Transverse colon (tissue), 4 donors: Measurements from ENCODE around the genes SP2 and PNPO.

DNA sequence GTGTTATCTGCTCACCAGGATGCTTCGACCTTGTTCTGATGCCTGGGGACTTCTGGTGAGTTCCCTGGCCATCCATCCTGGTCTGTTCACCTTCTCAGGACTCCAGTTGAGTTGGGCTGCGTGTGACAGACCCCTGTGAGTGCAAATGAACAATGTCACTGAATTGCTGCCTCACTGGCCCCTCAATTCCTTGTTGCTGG lies 19.5 kb upstream of the RPRML start:
- PRO-cap, result no peak
- RAMPAGE, long total RNA, 4 experiments, result no peak in any of the 4 experiments

DNA sequence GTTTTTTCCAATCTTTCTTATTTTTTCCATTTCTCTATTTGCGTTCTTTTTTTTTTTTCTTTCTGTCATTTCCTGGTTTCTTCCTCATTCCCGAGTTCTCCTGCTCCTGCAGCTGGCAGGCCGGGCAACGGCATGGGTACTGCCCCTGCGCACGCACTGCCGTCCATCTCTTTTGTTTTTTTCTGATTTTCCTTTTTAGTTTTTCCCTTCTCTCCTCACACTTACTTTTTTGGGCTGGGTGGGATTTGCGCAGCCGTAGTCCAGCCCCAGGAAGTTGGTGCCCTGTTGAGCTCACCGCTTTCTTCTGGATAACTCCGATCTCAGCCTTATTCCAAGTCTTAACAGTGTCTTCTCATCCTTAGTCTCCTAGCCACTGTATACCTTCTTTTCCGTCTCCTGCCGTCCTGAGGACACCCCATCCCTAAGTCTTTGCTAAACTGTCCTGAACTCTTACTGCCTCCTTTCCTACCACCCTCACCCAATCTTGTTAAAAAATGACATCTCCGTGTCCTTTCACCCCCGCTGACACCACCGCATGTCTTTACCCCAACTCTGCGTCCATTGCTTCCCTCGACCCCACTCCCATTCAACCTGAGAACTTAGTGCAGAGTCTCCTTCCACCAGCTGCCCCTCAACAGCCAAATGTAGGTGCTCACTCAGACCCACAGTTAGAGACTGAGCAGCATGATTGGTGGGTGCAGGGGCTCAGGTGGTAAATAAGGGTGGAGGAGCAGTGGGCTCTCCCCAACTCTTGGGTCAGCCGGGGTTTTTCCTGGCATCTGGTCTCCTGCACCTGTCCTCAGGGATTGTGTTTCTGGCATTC lies 89.6 kb upstream of the RPRML start:
- PRO-cap, result no peak
- RAMPAGE, long total RNA, 4 experiments, result no peak in any of the 4 experiments

DNA sequence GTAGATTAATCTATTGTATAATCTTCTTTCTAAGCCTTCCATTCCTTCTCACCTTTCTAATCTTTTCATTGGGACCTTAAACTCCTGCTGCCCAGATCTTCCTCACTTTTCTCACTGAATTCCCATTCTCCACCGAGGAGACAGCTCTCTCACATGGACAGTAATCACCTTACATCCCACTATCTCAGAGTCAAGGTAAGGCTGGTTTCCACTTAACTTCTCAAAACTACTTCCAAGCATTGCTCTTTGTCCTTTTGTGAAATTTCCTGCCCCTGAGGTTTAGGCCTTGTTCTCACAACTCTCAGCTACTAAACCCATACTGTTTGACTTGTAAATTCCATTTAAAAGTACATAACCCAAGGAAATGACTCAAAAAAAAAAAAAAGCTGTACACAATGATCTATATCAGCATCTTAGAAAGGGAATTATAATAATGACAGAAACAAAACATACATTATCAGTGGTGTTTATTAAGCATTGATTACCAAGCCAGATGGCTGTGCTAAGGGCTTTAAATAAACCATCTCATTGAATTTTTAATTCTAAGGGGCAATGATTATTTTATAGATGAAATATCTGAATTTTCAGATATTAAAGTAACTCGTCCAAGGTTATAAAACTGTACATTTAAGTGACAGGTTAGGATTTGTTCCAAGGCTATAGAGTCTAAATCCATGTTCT lies 8.7 kb downstream of the CDC27 start:
- PRO-cap, result no peak
- RAMPAGE, long total RNA, 4 experiments, result start-site peak on the minus strand in 2 of 4 experiments, centred at positions 182 to 251 of the sequence, 21 to 25 reads per replicate

GRCh38 chr17:47189390-47189794 lies 297 bp upstream of the CDC27 start:
- PRO-cap, result bidirectional peak, plus-strand start at chr17:47189563, minus-strand start at chr17:47189252
- RAMPAGE, long total RNA, 4 experiments, result no peak in any of the 4 experiments

DNA sequence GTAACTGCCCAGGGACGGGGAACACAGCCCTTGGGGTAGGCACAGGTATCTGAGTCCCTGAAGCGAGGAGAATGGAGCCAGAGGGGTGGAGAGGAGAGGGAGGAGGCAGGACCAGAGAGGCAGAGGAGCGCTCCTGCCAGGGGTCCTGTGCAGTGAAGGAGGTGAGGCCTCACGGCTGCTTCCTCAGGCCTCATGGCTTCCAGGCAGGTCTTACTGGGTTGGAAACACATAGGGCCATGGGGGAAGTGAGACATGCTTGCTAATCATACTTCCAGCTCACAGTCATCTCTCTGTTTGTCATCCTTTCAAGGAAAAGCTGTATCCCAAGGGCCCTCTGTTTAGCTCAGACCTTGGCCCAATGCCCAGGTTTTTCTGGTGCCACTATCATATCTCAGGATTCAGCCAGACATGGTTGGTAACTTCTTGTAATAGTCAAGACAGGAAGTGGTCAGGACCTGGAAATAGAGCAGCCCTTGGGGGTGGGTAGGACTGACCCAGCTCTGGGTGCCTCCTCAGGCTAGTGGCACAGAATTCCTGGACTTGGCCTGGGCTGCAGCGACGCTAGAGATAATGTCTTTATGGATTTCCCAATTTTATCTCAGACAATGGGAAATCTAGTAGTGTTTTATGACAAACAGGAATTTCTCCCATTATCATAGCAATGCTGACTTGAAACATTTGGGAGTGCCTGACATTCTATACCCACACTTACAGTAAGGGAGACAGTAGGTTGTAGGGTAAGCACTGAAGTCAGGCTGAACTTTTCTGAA lies 13.6 kb upstream of the ITGB3 start:
- PRO-cap, result no peak
- RAMPAGE, long total RNA, 4 experiments, result no peak in any of the 4 experiments

DNA sequence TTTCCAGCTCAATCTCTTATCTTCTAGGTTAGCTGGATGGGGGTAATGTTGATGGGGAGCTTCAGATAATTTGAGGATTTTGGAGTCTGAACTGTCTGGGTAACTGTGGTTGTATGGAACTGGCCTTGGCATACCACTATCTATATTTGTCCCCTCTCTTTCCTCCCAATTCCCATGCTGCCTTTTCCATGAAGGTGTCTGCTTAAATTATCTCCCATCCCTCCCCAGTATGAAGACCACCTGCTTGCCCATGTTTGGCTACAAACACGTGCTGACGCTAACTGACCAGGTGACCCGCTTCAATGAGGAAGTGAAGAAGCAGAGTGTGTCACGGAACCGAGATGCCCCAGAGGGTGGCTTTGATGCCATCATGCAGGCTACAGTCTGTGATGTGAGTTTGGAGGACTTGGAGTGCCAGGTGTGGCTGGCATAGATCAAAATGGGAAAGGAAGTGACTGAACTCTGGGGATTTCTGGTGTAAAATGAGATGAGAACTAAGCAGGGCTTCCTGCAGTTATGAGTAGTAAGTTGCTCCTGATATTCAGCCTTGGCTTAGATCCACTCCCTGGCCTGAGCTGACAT lies 32.5 kb downstream of the ITGB3 start:
- PRO-cap, result no peak
- RAMPAGE, long total RNA, 4 experiments, result no peak in any of the 4 experiments

DNA sequence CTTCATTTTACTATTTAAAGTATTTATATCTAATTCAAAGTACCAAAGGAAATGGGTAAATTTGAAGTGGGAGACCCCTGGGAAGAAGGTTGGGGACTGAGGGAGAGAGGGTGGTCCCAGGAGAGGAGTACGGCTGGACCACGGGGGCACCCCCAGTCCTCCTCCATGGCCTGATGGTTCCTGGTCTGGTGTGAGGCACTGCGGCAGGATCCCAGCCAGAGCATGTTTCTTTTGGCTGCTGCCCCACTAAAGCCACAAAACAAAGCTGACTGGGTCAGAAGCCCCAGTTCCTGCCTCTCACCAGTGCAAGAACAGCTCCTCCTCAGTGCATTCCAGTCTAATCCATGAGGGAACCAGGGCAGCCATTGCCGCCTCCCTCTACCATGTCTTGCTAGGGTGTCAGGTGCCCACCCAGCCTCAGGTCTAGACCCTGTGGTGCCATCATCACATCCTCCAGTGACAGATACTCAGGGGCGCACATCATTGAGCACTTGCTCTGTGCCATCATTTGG lies 29.5 kb upstream of the EFCAB13 start:
- PRO-cap, result no peak
- RAMPAGE, long total RNA, 4 experiments, result no peak in any of the 4 experiments

GRCh38 chr17:47316299-47316819 lies 7.4 kb upstream of the EFCAB13 start:
- PRO-cap, result unidirectional peak, plus-strand start at chr17:47316575
- RAMPAGE, long total RNA, 4 experiments, result no peak in any of the 4 experiments

DNA sequence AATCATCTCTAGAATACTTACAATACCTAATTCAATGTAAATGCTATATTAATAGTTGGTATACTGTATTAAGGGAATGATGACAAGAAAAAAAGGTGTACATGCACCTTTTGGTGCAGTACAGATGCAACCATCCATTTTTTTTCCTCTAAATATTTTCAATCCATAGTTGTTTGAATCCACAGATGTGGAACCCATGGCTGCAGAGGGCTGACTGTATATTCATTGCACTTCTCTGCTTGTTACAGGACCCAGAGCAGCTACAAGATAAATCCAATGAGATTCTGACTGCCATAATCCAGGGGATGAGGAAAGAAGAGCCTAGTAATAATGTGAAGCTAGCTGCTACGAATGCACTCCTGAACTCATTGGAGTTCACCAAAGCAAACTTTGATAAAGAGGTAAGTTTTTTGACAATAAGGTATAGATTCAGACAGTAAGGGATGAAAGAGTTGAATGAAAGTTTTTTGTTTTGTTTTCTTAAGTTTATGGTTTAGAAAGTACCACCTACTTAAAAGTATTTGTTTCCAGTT lies 8.6 kb downstream of the KPNB1 start:
- PRO-cap, result no peak
- RAMPAGE, long total RNA, 4 experiments, result no peak in any of the 4 experiments

GRCh38 chr17:47659509-47660570 lies 10.1 kb downstream of the KPNB1 start:
- PRO-cap, result no peak
- RAMPAGE, long total RNA, 4 experiments, result no peak in any of the 4 experiments

DNA sequence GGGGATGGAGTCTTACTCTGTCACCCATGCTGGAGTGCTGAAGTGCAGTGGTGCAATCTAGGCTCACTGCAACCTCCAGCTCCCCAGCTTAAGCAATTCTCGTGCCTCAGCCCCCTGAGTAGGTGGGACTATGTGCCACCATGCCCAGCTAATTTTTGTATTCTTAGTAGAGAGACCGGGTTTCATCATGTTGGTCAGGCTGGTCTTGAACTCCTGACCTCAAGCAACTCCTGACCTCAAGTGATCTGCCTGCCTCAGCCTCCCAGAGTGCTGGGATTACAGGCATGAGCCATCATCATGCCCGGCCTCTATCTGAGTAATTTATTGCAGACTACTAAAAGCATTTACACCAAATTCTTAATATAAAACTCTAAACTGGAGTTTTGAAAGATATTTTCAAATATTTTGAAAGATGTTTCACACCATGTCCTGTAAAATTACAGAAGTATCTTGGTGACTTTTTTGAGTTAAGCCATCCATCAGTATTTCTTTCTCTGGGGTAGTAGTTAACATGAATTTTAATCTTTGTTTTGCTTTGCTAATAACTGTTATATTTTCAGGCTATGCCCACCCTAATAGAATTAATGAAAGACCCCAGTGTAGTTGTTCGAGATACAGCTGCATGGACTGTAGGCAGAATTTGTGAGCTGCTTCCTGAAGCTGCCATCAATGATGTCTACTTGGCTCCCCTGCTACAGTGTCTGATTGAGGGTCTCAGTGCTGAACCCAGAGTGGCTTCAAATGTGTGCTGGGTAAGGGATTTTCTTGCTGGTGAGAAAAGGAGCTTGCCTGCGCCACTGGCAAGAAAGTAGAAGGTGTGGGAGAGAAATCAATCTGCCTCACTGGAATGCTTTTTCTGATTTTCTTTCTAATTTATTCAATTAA lies 19.6 kb downstream of the KPNB1 start:
- PRO-cap, result no peak
- RAMPAGE, long total RNA, 4 experiments, result start-site peak on the plus strand in 1 of 4 experiments, centred at position 634 of the sequence, 27 reads per replicate

GRCh38 chr17:47676833-47677421 lies 17.0 kb upstream of the TBKBP1 start:
- PRO-cap, result no peak
- RAMPAGE, long total RNA, 4 experiments, result no peak in any of the 4 experiments

- PRO-cap, result unidirectional peak, plus-strand start at chr17:47896236; bidirectional peak, plus-strand start at chr17:47896552, minus-strand start at chr17:47896461
- RAMPAGE, long total RNA, 4 experiments, result start-site peak on the plus strand in 3 of 4 experiments, at chr17:47896223-47896565 at its widest, 5 to 69 reads per replicate
Measured at GRCh38 chr17:47895958-47896982, at the start of gene SP2. SP2 (plus strand) TSS chr17:47896236.

DNA sequence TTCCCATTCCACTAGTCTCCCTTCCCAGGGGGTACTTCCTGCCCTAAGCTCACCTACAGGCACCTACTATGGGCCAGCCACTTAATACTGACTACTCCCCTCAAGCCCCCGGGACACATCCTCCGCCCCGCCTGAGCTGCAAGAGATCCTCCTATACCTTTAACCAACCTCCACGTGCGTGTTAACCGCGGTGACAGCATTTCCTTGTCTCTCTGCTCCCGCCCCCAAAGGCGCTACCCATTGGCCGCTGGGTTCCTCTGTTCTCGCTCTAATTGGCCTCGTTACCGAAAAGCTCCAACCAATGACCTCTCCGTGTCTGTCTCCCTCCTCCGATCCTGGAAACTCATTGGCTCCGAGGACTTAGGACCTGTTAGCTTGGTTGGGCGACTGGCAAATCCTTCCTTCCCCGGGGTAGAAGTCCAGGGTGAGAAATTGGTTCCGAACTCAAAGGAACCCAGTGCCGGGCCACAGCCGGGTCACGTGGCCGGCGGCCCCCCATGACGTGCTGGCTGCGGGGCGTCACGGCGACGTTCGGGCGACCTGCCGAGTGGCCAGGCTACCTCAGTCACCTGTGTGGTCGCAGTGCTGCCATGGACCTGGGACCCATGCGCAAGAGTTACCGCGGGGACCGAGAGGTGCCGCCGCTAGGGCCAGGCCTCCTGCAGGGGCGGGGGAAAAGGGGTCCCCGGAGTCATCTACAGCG lies at the start of gene PNPO:
Gene PNPO (plus strand): TSS at position 393 of the 703 bp plus-strand sequence.
- PRO-cap, result bidirectional peak, plus-strand start at position 422 of the sequence, minus-strand start at position 161 of the sequence; unidirectional peak, plus-strand start at position 582 of the sequence
- RAMPAGE, long total RNA, 4 experiments, result start-site peak on the plus strand in 3 of 4 experiments, centred at positions 453 to 473 of the sequence, 70 to 201 reads per replicate; start-site peak on the minus strand in 2 of 4 experiments, centred at position 212 of the sequence, 13 to 47 reads per replicate

DNA sequence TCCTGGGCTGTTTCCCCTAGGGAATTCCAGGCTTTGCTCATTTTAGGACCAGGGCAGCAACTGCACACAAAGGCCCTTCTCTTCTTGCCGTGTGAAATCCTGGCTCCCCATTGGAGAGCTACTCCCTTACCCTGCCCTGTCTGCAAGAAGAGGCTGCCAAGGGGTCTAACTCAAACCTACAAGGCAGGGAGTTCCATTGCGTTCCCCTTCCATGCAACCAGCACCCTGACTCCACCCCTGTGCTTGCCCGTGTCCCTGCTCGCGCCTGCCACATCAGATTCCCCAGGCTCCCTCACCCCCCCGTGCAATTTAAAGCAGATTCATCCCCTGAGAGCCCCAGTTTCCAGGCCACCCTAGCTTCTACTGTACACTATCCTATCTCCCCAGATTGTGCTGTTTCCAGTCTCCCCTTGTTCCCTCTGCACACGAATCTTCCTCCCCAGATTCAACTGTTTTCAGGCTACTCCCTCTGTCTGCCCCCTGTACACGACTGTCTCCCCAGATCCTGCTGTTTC lies 23.2 kb downstream of the COPZ2 start:
- PRO-cap, result no peak
- RAMPAGE, long total RNA, 4 experiments, result no peak in any of the 4 experiments

DNA sequence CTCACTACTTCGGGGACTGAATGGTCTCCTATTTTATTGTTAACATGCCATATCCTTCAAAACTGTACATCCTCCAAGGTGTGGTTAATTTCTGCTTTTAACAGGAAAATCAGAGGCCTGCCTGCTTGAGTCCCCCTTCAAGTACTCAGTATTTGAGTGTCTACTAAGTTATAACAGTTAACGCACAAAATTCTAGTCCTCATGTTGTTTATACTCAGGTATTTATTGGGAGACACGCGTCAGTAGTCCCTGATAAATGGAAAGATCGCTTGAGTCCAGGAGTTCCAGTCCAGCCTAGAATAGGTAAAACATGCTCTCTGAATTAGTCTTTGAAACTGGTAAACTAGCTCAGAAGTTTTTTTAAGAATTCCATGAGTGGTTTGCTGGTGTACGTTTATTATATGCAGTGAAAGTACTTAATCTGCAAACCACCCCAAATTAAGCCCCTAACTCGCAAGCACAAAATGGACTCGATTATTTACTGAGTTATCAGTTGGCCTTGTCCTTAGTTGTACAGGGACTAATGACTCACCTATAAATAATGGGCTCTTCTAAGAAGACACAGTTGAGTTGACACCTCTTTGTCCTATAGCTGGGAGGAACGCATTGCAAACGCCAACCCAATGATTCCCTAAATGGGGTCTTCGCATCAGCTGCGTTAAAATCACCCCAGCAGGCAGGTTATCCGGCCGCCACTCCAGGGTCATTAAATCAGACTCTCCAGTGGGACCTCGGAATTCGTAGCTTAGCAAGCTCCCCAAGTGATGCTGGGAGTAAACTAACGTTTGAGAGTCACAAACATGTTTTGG lies 1.3 kb upstream of the NFE2L1 start:
- PRO-cap, result no peak
- RAMPAGE, long total RNA, 4 experiments, result no peak in any of the 4 experiments

- PRO-cap, result unidirectional peak, minus-strand start at chr17:48108826
- RAMPAGE, long total RNA, 4 experiments, result no peak in any of the 4 experiments
Measured at GRCh38 chr17:48108523-48108982, 987 bp downstream of the SNX11 start.

GRCh38 chr17:48413637-48413964 lies 16.4 kb downstream of the SKAP1 start:
- PRO-cap, result no peak
- RAMPAGE, long total RNA, 4 experiments, result no peak in any of the 4 experiments

DNA sequence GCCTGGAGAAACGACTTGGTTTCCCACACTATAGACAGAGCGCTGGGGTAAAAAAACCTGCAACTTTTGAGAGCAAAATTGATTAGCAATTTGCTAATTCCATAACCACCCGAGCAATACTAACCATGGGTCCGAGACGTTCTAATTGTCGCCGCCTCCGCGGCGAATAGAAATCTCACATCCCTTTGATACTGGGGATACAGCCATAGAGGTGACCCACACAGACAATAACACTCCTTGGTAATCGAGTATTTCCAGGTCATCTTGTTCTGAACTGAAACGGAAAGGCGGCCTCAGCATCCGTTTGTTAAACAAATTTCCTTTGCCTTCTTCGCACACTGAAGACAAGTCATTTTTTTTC lies 1.0 kb upstream of the HOXB4 start:
- PRO-cap, result unidirectional peak, minus-strand start at position 229 of the sequence
- RAMPAGE, long total RNA, 4 experiments, result no peak in any of the 4 experiments

GRCh38 chr17:48579757-48580867 lies 2.0 kb upstream of the HOXB4 start:
- PRO-cap, result bidirectional peak, plus-strand start at chr17:48580245, minus-strand start at chr17:48580187; unidirectional peak, plus-strand start at chr17:48580698
- RAMPAGE, long total RNA, 4 experiments, result no peak in any of the 4 experiments